Vein endothelial cell (primary cell): ENCODE results near the gene IDH1.

GRCh38 chr2:205754844-205755180 lies 72.5 kb downstream of the NRP2 start:
- CAGE, long polyA plus RNA: no peak

- CAGE, long polyA plus RNA: no peak
These were observed 94.9 kb downstream of the NRP2 start for GRCh38 chr2:205777143-205777602.

DNA sequence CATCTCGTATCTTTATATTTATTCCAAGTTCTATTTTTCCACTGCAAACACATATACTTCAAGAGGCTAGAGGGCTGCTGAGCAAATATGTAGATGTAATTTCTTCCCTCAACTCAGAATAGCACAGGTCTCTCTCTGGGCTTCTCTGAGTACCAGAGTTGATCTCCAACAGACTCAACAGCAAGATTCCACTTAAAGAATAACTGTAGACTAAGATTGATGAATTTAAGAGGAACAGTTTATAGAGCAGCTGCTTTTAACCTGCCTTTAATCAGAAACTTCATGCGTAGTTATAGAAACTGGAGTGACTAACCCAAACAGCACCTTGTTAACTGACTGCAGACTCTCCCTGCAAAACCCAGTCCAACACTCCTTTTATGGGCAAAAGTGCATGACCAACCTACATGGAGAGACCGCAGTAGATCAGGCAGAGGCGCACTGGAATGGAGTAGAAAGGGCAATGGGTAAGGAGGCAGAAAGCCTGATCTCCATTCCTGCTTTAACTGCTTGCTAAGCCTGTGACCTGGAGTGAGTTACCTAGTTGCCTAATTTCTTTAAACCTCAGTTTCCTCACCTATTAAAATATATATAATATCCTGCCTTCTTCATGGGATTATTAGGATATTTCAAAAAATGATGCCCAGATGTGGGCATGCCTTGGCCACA lies 110.6 kb downstream of the NRP2 start:
- CAGE, long polyA plus RNA: no peak

- CAGE, long polyA plus RNA: no peak
These were observed 118.5 kb downstream of the NRP2 start for GRCh38 chr2:205800704-205801231.

GRCh38 chr2:206158856-206159238 lies 397 bp downstream of the NDUFS1 start:
- CAGE, long polyA plus RNA: no peak

GRCh38 chr2:206212862-206213157 lies 361 bp downstream of the CMKLR2 start:
- CAGE, long polyA plus RNA: no peak

- CAGE, long polyA plus RNA: no peak
These were observed 16.6 kb downstream of the ADAM23 start for GRCh38 chr2:206460063-206460290.

GRCh38 chr2:207071729-207072317 lies 93.9 kb downstream of the KLF7 start:
- CAGE, long polyA plus RNA: no peak

GRCh38 chr2:207229017-207229535 lies 63.3 kb upstream of the KLF7 start:
- CAGE, long polyA plus RNA: no peak

GRCh38 chr2:207528272-207528765 lies 1.4 kb upstream of the CREB1 start:
- CAGE, long polyA plus RNA: no peak

DNA sequence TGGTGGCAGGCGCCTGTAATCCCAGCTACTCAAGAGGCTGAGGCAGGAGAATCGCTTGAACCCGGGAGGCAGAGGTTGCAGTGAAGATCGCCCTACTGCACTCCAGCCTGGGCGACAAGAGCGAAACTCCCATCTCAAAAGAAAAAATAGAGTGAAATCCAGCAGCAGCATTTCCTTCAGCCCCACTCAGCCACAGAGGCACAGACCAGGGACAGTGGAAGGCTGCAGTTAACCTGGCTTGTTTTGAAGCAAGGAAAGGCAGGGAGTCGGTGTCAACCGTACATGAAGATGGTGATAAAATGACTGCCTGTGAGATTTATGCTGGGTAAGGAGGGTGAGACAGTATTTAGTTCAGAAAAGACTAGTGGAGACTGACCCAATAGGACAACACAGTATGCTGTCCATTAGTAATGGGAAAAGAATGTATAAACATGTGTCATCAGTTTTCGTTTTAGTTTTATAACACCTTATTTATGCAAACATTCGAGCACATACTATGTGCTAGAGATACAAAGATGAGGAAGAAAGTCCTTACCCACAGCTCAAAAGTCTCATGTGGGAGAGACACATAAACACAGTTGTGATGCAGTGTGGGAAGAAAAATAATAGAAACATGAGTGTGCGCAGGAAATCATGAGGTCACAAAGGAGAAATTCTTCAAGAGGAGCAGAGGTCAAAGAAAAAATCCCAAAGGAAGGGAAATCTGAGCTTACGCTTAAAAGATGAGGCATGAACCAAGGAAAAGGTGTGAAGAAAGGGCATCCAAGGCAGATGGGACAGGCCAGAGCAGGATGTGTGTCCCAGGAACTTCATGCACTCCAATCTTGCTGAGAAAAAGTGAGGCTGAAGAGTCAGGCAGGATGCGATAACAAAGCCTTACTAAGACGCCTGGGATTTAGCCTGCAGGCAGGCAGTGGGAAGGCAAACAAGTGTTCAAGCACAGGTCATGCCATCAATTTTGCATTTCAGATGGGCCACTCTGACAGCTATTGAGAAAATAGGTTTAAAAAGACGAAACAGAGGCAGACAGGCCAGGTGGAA lies 8.2 kb downstream of the METTL21A start:
- CAGE, long polyA plus RNA: no peak

DNA sequence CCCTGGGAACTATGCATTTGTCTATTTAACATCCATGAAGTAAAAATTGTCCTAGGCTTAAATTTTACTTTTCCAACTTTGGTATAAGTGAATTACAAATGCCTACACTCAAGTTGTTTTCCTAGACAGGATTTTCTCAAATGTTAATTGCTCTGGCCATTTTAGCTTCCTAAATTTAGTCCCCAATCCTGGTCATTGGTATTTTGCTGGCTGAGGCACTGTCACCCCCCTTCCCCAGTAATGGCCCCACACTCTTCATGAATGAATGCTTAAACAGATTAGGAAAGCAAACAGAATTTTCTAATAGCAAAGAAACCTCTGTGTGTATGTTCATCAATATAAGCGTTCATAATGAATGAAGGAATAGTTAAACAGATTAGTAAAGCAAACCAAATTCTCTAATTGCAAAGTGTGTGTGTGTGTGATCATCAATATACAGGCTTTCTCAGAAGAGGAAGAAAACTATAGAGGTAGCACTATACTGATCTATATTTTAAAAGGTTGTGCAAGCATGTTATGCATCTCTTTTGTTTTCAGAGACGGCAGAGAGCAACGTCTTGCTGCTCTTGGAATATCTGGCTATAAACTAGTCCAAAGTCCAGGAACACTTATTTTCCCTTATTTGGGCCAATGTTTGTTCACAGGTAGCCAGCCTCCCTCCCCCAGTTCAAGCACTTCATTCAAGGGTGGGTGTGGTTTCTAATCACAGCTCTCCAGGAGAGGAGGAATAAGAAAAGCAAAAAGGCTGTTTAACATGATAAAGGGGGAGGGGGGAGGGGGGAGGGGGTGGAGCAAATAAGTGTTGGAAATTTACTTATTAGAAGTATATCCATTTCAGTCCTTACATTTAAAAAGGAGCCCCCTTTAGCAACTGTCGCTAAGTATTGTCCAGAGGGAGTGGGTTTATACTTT lies 4.3 kb downstream of the FZD5 start:
- CAGE, long polyA plus RNA: no peak

DNA sequence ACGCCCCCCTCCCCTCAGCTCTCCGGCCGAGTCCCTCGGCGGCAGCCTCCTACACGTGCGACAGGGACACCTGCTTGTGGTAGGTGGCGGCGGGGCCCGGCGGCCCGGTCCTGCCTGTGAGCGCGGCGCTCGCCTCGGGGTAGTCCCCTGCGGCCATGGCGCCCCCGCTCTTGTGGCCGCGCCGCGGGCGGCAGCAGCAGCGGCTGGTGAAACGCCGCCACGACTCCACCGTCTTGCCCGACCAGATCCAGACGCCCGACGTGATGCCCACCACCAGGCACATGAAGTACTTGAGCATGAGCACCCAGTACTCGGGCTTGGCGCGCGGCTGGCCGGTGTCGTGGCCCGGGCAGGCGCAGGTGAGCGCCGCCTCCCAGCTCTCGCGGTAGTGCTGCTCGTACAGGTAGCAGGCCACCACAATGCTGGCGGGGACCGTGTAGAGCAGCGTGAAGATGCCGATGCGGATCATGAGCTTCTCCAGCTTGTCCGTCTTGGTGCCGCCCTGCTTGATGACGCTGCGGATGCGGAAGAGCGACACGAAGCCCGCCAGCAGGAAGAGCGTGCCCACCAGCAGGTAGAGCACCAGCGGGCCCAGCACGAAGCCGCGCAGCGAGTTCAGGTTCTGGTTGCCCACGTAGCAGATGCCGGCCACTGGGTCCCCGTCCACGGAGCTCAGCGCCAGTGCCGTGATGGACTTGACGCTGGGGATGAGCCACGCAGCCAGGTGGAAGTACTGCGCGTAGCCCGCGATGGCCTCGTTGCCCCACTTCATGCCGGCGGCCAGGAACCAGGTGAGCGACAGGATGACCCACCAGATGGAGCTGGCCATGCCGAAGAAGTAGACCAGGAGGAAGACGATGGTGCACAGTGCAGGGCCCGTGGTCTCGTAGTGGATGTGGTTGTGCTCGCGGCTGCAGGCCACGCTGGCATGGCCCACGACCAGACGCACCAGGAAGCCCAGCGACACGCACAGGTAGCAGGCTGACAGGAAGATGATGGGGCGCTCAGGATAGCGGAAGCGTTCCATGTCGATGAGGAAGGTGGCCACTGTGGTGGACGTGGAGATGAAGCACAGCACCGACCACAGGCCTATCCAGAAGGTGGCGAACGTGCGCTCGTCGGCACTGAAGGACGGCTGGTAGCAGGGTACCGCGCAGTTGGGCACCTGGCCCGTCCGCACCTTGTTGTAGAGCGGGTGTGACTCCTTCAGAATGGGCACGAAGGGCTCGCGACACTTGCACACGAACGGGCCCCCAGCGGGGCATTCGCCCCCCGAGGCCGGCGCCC lies 2.3 kb downstream of the FZD5 start:
- CAGE, long polyA plus RNA: no peak

DNA sequence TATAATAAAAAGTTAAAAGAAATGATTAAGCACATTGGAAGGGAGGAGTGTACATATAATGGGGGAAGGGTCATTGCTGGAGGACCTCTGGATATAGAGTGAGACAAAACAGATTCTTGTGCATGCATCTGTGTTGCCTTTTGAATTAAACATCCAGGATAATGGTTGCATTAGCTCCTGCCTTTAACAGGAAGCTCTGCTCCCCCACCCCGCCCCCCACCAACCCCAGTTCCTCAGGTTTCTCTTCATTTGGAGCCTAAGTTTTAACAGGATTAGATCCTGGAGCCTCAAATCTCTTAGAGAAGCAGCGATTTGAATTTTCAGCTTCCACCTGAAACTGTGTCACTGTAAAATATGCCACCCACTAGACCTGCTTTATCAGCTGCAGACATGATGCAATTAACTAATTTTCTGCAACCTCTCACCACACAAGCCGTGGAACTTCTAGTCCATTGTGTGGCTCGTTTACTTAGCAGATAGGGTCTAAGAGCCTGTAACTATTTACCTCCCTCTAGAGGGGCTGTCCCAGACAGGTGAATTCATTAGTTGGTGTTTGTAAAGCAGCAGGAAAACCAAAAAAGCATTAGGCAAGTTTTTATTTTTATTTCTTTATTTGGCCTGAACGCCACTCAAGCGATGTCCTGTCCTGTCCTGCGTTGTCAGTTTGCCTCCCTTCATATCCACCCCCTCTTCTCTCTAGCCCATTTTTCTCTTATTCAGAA lies 31.5 kb upstream of the FZD5 start:
- CAGE, long polyA plus RNA: no peak

DNA sequence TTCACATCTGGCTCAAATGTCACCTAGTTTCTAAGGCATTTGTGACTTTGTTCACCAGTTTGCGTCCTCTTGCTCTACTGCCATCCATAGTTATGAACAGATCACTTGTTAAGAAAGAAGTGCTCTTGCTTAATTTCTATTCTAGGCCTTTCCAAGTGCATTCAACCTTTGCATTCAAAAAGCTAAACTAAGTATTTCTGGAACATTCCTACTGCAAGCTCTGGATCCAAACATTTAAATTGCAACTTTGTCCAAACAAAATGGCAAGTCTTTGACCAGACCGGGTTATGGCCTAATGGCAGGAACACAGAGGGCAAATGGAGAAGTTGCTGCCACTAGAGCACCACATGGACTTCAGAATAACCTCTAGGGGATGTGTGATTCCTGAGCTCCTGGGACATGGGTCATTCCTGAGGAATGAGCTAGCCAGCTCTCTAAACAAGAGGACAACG lies 109.6 kb upstream of the FZD5 start:
- CAGE, long polyA plus RNA: no peak

- CAGE, long polyA plus RNA: no peak
These were observed 86.1 kb downstream of the PLEKHM3 start for GRCh38 chr2:207939252-207939598.

GRCh38 chr2:208253721-208254643 lies 889 bp downstream of the IDH1 start:
- CAGE, long polyA plus RNA: no peak

GRCh38 chr2:208254739-208255859 lies at the start of gene IDH1:
TSS of gene IDH1 (minus strand) at chr2:208255071.
- CAGE, long polyA plus RNA: no peak

DNA sequence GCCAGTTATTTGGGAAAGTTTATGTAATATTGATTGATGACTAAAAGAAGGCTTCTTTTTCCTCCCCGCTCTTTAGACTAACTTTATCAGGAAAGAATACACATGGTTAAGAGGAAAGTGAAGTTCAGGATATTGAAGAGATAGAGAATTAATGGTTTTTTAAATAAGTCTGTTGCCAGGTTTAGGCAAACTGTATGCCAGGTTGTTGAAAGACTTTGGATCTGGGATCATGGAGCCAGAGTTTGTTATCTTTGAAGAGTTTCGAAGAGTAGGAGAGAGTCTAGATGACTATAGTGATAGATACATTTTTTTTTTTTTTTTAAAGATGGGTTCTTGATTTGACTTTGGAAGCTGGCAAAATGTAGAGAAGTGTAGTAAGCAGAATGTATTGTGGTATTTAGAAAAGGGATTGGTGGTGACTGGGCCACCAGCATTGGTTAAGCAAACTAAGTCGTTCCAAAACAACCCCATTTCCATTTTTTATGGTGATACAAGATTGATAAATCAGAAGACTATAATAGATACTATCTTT lies 41.3 kb downstream of the PIKFYVE start:
- CAGE, long polyA plus RNA: no peak

- CAGE, long polyA plus RNA: no peak
These were observed 122.4 kb upstream of the MAP2 start for GRCh38 chr2:209301390-209301984.